H7 (cell line): Measurements from ENCODE around the genes PRAF2, PRICKLE3 and XAGE2.

- RAMPAGE, long total RNA, result no peak
Observed at GRCh38 chrX:49029816-49030262, 13.3 kb downstream of the TFE3 start.

DNA sequence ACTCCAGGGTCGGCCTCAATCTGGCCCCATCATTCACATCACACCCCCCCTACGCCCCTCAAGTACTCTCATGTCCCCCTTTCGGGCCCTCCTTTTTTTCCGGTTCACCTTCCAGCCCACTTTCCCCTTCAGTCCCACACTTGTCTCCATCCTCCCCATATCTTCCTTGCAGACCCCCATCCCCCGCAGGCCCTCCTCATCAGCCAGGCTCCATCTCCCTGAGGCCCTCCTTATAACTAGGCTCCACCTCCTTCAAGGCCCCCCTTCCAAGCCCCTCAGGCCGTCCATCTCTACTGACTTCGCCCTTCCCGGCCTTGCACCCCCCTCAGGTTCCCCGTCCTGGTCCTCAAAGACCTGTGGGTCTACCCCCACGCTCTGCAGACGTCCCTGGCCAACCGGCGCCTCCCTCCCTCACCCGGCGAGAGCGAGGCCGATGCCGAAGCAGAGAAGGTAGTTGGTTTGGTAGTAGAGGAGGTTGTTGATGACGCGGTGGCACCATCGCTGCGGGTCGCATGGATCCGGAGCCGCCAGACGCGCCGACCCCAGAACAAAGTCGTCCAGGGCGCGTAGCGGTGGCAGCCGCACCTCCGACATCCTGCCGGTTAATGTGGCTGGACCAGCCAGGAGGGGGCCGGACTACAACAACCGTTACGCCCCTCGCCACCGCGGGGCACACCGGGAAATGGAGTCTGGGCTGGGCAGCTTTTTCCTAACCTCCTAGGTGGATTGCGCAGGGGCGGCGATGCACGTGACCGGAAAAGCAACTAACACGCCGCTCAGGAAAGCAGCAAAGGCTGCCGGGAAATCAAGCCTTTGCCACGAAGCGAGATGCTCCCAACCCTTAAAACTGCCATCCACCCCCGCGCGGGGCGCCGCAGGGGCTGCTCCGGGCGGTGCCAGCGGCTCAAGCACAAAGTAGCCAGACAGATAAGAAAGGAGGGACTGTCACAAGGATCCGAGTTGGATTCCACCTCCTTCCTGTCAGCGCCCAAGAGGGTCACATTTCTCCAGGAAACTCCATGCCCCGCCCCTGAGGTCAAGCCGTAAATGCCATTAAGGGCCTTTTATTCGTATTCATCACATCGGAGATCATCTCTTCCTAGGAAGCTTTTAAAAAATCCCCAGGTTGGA lies at the start of gene PRAF2:
Gene PRAF2 (minus strand): TSS at position 609 of the 1,131 bp plus-strand sequence.
- RAMPAGE, long total RNA, result no peak

DNA sequence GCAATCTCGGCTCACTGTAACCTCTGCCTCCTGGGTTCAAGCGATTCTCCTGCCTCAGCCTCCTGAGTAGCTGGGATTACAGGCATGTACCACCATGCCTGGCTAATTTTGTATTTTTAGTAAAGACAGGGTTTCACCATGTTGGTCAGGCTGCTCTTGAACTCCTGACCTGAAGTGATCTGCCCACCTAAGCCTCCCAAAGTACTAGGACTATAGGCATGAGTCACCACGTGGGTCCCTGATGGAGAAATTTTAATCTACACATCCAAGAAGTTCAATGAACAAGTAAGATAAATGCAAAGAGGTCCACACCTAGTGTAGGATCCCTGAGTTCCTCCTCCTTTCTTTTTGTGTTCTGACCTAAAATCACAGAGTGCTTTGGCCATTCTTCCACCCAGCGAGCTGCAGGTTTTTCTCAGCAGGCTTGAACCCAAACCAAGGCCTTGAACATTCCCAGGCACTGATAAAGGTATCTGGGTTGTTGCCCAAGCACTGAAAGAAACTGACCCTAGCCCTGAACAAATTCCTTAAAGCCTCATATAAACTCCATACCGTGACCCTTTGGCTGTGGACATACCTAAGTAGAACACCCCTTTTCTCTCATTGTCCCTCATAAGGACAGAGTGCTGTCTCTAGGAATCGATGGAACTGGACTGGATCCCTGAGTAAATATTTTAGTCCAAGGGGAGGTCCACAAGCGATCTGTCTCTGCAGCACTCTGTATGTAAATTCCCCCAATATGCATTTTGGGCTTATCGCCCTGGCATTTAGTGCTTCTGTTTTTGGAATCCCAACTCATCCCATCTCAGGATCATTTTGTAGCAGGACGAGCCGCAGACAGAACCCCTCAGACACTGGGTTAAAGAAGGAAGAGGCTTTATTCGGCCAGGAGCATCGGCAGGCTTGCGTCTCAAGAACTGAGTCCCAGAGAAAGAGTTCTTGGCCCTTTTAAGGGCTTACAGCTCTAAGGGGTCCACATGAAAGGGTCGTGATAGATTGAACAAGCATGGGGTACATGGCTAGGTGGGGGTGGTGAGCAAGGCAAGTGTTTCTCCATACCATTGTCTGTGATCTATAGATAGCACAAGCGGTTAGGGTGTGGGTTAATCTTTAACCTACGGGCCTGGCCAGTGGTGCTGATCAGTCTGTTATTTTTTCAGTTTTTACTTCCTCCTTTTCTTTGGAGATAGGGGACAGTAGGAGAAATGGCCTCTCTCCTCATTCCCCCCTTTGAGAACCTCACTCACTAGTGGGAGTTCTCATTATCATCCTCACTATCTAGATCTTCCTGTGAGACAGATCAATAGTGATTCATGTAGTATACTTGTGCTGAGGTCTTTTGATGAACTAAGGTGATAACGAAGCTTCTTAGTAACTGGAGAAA lies 15.7 kb upstream of the GPKOW start:
- RAMPAGE, long total RNA, result no peak

GRCh38 chrX:49165778-49166899 lies 3.6 kb downstream of the MAGIX start:
- RAMPAGE, long total RNA, result no peak

GRCh38 chrX:49174523-49175534 lies 3.1 kb downstream of the PLP2 start:
- RAMPAGE, long total RNA, result no peak

- RAMPAGE, long total RNA, result start-site peak on the minus strand at chrX:49186365-49186386, 31 reads
Observed at GRCh38 chrX:49186063-49186951, at the start of gene PRICKLE3. TSS of gene PRICKLE3 (minus strand) at chrX:49186373.

DNA sequence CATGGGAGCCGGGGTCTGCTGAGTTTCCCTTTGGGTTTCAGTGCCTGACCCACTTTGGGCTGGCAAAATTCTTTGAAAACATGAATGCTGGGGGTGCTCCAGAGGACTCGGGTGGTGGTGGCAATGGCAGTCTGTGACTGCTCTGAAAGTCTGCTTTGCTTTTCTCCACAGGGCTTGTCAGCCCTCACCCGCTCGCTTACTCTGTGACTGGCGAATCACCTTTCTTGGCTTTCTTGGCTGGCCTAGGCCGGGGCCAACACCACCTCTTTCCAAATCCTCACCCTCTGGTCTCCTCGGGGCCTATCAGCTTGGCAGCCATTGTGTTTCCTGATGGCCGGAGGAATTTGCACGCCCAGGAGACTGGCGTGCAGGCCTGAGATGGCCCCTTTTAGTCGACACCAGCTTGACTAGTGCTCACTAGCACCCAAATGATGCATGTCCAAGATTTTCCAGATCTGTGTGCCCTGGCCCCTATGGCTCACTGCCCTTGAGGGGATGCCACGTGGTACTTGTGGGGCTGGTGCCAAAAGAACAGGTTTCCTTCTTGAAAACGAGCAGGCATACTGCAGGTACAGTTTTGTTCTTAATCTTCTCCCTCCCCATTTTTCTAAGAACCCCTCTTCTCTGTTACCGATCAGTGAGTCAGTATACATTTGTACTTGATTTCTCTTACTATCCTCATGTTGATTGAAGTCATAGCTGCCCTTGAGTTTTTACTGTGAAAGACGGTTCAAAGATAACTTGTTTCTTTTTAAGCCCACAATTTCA lies 7.6 kb downstream of the PPP1R3F start:
- RAMPAGE, long total RNA, result no peak

GRCh38 chrX:49793550-49794045 lies 35.5 kb upstream of the PAGE4 start:
- RAMPAGE, long total RNA, result no peak

DNA sequence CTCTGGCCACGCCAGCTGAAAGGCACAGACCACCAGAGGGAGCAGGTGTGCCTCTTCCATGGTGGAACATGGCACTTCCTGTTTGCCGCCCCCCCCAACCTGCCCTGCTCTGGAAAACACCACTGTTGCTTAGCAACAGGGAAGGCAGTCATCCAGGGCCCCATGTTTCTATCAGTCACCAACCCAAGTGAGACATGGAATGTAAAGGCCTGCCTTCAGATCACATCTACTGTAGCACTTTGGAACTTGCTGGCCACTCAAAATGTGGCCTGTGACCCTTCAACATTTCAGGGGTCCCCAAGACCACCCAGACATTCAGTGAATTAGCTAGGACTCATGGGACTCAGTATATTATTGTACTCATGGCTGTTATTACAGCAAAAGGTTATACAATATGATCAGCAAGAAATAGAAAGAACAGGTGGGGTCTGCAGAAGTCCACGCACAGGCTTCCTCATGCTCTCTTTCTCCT lies 11.7 kb downstream of the PAGE4 start:
- RAMPAGE, long total RNA, result no peak

DNA sequence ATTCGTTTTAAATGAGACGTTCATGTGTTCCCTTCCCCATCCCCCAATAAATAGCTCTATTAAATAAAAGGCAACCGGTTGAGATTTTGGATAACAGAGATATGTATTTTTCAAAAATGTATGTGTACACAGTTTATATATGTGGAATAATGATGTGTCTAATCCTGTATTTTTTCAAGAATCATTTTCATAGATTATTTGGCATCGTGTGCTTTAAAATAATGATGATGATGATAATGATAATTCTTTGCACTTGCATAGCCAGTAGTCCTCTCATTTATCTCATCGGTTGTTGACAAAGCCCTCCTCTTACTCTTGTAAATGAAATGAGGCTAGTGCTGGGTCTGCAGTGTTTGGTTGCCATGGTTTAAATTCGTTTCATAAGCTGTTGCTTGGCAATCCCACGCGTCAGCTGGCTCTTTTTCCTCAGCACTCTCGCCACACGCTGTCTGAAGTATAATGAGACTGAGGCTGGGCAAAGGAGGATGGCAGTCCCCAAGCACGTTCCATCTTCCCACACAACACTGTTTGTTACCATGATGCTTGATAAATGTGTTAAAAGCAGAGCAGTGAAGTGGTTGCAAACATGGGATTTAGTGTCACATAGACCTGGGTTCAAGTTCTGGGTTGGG lies 15.4 kb downstream of the PAGE4 start:
- RAMPAGE, long total RNA, result no peak

DNA sequence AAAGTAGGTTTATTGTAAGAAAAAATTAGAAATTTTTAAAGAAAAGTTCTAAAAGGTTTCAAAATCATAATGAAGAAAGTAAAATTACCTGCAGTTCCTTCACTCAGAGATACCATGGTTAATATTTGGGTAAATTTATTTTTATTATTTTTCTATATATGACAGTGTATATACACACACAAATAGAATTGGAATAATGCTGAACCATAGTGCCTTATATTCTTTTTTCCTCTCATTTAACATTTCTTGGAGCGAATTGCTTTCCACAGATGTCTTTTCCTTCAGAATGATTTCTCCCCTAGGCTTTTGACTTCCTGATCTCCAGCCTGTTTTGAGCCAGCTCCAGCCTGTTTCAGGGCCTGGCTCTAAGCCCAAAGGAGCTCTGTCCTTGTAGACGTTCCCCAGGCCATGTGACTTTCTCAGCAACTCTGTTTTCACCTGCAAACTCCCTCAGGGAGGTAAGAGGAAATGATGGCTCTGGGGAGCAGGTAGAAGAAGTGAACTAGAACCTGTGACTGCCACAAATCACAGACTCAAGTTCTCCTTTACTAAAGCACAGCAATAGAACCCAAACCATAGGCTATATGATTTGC lies 89.2 kb downstream of the AKAP4 start:
- RAMPAGE, long total RNA, result no peak

- RAMPAGE, long total RNA, result no peak
Observed at GRCh38 chrX:50638039-50638238, 167.3 kb upstream of the DGKK start.

GRCh38 chrX:50643183-50643907 lies 170.6 kb downstream of the SHROOM4 start:
- RAMPAGE, long total RNA, result no peak

- RAMPAGE, long total RNA, result no peak
Observed at GRCh38 chrX:50770425-50770874, 43.5 kb downstream of the SHROOM4 start.

DNA sequence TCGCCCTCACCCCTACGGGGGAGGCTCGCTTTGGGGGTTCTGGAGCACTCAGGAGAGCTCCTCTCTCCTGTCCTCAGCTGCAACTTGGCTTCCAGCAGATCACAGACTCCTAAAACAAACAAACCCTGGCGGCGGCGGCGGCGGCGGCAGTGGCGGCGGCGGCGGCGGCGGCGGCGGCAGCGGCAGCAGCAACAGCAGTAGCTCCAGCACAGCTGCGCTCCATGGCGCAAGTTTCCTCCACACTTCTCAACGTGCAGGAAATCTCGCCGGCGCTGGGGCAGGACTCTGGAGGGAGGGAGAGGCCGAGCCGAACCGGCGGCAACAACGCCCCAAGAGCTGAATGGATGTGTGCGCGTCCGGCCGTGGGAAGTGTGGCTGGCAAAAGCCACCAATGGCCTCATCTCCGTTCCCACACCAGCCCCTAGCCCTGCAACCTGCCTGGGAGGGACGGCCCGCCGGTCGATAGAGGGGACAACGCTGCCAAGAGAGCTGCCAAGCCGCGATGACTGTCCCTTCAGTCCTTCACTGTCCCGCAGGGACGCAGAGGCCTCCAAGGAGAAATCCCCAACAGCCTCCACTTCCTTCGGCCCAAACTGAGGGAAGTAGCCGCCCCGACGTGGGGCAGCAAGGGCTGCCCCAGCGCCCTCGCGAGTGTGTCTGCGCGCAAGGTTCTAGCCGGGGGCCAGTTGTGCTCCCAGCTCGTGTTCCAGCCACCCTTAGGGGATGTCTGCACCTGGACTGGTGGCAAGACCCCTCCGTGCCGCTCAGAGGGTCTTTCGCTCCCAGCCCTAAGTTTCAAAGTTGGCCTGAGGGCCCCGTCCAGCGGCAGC lies 769 bp downstream of the SHROOM4 start:
- RAMPAGE, long total RNA, result no peak

GRCh38 chrX:51325444-51325956 lies 7.1 kb upstream of the NUDT10 start:
- RAMPAGE, long total RNA, result no peak

DNA sequence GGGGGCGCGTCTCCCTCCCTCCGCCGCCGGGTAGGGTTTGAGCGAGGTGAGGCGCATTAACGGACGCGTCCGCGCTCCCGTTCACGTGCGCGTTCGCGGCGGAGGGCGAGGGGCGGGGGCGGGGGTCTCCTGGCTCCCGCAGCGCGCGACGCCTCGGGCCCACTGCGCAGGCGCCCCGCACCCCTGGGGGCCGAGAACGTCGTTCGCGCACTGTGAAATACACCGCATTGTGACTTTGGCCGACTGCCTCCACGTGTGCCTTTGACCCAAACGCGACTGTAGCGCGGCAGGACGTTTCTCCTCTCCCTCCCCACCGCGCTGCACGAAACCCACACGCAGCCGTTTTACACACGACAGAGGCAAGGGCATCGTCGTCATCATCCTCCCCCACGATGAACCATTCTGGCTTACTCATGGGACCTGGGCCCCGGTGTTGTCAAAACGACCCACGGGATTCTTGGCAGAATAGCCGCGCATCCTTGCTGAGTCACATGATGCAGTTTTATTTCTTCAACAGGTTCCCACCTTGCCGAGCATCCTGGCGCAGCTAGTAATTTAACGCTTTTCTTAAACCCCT lies 475 bp upstream of the NUDT11 start:
- RAMPAGE, long total RNA, result no peak

DNA sequence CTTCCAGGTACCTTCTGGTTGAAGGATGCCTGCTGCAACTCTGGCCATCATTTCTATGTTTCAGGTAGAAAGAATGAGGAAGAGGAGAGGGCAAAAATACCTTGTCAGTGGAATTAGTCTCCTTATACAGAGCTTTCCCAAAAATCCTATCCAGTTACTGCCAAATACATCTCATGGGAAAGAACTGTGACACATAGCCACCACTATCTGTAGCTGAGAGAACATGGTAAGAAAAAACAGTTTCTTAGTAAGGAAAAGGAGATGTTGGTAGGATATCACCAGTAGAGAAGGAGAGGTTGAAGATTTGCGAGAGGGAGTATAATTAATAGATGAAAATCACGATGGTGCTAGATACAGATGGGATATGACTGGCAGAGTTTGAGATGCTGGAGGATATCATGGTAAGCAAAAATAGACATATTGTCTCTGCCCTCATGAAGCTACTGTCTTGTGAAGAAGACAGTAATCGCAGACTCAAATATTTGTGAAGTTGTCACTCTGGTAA lies 19.6 kb upstream of the MAGED1 start:
- RAMPAGE, long total RNA, result no peak

GRCh38 chrX:52368850-52369291 lies at the start of gene XAGE2:
TSS of gene XAGE2 (plus strand) at chrX:52369021.
- RAMPAGE, long total RNA, result no peak

DNA sequence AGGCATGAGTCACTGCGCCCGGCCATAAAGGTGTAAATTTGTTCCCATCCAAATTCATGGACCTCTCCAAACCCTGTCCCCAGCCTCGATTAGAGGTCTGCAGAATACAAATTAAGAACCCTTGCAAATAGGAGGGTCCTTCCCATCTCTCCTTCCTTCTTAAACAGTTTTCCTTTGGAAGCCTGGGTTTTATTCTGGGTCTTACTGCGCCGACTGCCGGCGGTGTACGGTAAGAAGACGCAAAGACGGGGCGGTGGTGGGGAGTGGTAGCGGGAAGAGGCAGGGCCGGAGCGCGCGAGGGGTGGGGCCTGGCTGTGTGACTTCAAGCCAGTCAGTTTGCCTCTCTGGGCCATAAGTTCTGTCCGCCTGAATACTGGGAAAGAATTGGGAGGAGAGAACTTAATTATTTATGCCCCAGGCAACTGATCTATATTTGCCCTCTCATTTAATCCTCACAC lies 841 bp upstream of the KANTR start:
- RAMPAGE, long total RNA, result no peak